ENCODE measurements around a stretch of chr6.

DNA sequence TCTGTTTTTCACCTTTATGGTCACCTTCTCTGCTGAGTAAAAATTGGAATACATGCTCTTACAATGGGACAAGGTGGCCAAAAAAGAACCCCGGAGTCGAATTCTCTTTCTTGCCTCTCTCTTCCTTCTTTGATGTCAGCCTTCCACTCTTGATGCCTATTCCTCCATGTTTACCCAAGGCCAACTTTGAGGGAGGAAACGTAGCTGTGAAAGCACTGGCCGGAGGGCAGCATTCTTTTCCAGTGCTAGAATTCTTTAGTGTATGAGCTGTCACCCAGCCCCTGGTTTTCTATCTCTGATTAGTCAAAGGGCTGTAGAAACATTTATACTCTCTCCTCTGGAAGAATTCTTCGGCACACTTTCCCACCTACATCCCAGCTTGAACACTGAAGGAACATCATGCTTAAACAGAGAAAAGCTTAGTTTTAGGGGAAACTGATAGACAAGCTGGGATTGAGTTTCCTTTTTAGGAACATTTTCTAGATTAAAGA is 20.9 kb upstream of the UTRN start:
- RRBS = 0% methylated on average over 2 of the region's 5 CpGs

GRCh38 chr6:144264721-144265304 is 20.3 kb upstream of the UTRN start:
- RRBS = no CpG with 5 or more reads among the region's 6 CpGs

DNA sequence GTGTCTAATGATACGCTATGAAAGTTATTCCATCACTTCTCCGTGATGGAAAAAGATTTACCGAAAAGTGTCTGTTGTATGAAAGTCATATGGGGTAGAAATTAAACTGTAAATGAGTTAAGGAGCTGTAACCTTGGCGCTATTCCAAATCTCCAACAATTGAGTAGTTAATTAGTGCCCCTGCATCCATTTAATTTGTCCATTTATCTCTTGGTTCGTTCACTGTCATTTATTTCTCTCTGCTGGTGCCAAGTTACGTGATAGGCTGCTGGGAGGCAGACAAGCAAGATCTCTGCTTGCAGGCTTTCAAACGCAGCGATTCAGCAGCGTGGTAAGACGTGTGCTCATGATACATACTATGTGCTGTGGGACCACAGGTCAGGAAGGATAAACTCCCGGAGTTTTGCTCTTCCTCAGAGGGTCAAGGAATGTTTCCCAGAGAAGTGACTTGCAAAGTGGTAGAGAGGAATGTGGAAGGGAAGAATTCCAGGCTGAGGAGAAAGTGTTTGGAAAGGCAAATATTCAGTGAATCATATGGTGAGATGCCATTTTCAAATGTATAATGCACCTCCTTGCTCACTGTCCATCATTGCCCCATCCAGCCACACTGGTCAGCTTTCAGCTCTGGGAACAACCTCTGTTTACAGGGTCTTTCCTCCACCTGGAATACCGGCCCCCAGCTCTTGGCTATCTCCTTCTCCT is 46.4 kb downstream of the UTRN start:
- RRBS = no CpG with 5 or more reads among the region's 12 CpGs

DNA sequence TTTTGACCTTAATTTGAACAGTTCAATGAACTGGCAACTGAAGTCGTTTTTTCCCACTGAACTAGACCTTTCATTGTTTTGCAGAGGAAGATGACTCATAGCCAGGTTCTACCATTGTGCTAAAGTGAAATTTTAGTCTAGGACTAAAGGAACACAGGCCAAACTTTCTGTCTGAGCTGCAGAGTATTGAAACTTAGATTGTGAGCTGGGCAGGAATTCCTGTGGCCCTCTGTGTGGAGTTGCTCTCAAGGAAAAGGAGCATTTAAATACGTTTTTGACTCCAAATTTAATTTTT is 64.7 kb downstream of the UTRN start:
- RRBS = no CpG with 5 or more reads among the region's 2 CpGs

DNA sequence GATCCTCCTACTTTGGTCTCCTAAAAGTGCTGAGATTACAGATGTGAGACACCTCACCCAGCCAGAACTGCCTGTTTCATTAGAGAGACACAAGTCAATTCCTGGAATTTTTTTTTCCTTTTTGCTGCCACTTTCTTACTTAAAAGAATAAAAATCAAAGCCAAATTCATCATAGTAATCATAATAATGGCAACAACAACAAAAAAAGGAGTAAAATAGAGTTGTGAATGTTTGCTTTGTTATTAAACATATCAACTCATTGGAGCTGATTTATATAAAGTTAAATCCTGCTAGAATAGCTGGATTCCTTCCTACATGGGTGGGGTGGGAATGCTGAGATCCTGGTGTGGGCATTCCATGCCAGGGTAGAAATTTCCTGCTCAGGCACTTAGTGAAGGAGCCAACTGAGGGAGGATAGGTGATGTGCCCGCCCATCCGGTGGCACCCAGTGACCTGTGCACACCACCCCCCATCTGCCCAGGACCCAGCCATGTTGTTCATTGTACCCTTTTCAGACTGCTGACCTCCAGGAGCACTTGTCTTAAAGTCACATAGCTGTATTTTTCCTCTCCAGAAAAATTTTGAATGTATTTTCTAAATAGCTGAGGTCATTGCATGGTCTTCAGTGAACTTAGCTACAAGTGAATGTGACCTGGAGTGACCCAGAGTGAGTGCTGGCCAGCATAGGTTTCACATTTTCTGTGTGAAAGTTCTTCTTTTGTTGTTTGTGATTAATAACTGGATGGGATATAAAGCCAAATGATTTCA is 76.9 kb downstream of the UTRN start:
- RRBS = no CpG with 5 or more reads among the region's 2 CpGs

DNA sequence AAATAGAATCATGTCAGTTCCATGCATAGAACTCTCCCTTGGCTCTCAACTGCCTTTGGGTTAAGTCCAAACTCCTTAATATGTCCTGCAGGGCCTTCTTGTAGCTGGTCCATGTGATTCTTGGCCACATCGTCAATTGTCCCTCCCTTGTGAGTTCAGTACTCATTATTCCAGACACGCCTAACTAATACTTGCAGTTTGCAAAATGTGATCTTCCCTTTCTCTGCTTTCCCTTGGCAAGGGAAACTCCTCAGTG is 165.0 kb downstream of the UTRN start:
- RRBS = no CpG with 5 or more reads among the region's 2 CpGs

DNA sequence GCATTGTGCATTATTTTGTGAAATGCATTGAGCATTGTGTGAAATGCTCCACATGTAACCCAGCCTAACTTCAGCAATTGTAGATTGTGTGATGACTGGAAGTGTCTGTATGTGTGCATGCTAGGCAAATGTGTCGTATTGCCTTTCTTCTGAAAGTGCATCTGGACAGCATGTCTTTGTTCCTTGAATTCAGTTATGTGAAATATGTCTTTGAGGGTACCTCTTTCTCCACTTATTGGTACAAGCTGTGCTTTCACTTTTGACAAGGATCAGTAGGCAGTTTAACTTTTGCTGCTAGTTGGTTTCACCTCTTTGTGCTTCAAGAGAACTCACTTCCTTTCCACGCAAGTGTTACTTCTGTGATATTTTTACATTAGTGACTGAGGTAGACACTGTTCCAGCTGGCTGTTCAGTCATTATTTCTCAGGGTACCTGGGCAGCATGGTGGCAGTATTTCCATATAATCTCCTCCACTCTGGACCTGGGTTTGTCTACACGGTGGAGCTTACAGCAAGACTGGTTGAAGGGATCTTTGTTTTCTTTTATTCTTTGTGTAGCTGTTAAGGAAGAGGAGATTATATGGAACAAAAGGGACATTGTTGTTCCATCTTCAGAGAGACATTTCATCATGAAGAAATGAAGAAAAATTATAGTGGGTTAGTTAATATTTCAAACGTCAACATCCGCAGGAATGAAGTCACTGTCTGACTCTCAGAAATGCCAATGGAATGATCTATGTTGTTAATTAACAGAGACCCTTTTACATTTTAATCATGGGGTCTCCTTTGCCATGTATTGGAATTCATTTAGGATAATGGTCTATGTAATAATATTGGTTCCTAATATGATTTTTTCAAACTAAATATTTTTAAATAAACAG is 175.4 kb downstream of the UTRN start:
- RRBS = no CpG with 5 or more reads among the region's 5 CpGs

GRCh38 chr6:145684751-145685324 is 50.5 kb downstream of the EPM2A start:
- RRBS = no CpG with 5 or more reads among the region's 3 CpGs

- RRBS = 3% methylated on average over 15 of the region's 42 CpGs
These were observed 757 bp downstream of the EPM2A start for GRCh38 chr6:145734441-145735084.

DNA sequence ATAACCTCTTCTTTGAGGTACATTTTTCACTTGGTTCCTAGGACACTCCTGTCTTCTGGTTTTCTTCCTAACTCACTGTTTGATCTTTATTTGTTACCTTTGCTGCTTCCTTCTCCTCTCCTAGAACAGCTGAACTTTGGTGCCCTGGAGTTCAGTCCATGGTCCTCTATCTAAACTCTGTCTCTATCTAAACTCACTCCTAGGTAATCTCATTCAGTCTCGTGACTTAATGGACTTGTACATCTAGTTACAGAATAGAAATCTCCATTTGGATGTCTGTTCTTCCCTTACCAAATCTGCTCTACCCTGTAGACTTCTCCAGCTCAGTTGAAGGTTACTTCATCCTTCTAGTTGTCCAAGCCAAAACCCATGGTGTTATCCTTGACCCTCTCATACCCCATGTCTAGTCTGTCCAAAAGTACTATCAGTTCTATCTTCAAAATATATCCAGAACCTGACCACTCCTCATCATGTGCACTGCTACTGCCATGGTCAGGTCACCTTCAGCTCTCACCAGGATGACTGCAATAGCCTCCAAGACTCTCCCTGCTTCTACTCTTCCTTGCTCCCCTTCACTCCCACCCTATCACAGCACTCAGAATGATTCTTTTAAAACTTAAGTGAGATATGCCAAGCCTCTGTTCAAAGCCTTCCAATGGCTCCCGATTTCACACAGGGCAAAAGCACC is 73.6 kb downstream of the SHPRH start:
- RRBS = no CpG with 5 or more reads among the region's 2 CpGs

DNA sequence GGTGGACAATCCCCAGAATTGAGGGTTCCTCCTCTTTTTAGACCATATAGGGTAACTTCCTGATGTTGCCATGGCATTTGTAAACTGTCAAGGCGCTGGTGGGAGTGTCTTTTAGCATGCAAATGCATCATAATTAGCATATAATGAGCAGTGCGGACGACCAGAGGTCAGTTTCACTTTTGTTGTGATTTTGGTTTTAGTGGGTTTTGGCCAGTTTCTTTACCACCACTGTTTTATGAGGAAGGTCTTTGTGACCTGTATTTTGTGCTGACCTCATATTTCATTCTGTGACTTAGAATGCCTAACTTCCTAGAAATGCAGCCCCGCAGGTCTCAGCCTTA is 288.5 kb downstream of the ADGB start:
- RRBS = no CpG with 5 or more reads among the region's 4 CpGs

DNA sequence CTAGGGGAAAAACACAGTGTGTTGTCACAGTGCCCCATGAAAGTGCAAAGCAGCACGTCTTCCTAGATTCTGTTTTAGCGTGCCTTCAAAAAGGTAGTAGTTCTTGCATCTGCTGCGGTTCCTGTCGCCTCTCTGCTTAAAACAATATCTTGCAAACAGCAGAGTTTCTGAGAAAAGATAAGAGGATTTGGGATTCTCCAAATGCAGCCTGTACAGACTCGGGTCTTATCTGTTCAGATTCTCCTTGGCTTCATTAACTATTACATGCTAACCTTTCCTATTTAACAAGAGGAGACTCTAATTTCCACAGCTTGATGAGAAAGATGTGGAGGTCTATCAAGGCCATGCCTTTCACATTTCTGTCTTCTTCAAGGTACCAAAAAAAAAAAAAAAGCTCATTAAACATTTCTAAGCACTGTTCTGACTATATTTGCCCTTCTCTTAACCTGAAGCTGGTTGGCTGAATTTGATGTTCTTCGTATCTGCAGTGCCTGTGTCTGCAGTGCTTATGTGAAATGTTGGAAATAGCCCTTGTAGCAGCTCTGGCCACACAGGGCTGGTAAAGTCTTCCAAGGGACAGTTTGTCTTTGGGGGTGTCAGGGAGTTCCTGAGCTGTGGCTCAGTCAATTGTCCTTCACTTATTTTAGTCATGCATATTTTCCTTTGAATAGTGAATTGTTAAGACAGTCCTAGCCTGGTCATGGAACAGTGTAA is 297.6 kb downstream of the ADGB start:
- RRBS = no CpG with 5 or more reads among the region's 6 CpGs

DNA sequence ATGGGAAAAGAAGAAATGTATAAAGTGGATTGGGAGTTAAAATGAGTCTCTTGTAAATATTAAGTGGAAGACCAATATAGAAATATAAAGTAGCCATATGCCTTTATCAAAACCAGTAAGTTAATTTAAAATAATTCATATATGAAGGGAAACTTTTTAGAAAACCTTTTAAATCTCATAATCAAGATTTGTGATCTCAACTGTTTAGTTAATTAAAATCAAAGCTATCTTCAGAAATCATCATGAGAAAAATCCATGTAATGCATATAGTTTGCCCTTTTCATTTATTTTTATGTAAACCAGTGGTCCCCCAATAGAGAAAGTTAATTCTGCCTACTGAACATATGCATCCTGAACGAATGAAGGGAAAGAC is 132.5 kb downstream of the STXBP5 start:
- RRBS = no CpG with 5 or more reads among the region's 1 CpG

- RRBS = no CpG with 5 or more reads among the region's 4 CpGs
These were observed 22.2 kb downstream of the SAMD5 start for GRCh38 chr6:147530645-147531156.

- RRBS = no CpG with 5 or more reads among the region's 3 CpGs
These were observed 79.5 kb upstream of the SASH1 start for GRCh38 chr6:148263037-148263568.

- RRBS = no CpG with 5 or more reads among the region's 2 CpGs
These were observed 70.4 kb downstream of the SASH1 start for GRCh38 chr6:148412922-148413475.

DNA sequence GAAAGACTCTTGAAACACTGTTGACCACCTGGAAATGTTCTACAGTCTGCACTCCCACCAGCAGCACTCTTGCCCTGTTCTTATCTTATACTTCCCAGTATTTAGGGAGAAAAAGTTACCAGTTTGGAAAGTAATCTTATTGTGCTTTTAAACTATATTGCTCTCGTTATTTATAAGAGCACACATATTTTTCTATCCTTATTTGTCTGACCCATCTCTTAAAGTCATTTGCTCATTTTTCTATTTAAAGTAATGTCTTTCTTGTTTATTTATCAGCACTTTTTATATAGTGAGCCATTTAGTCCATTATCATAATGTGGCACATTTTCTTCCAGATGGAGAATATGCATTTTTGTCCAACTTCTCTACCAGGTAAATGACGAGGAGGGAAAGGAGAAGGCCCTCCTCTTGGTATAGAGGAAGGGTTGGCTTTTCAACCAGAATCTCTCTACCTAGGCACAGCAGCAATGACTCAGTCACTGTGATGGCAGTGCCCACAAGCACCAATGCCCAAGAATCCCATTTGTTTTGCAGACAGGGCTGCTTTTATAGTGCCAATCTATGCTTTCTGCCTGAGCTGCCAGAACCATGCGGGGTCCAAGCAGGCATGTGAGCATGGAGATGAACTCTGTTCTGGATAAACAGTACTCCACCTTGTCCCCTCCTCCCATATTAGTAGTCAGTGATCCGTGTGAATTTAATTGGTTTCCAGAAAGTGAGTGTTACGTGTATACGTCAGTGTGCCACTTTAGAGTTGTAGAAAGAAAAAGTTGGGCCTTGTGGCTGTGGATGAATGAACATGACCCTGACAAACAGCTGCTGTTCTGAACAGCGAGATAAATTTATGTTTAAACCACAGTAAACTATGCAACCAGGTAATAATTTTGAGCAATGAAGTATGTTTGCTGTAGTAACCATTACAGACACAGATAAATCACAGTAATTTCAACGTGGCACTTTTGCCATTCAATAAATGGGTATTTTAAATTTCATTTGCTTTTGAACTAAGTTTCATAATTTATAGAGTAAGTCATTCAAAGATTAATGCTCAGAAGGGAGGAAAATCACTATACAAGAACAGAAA is 79.4 kb downstream of the SASH1 start:
- RRBS = no CpG with 5 or more reads among the region's 8 CpGs

DNA sequence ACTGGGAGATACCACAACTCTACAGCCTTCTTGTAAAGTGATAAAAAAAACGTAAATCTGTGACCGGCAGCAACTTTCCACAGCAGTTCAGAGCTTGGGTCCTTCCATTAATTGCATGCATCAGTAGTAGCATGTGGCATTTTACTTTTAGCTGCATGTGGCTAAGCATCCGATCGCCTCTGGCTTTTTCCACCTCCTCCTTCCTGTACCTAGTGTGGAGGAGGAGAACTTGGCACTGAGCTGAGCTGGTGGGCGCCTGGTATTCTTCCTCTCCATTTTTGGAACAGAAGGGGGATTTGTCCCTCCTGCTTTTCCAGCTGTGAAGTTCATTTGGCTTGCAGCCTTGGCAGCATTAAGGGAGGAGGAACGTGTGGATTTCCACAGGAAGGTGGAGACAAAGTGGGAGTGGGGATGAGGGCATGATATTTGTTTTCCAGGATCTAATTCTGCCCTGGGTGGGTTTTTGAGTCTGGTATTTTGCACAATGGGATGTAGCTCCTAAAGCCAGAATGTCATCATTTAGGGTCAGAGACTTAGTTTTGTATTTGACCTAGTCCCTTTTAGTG is 89.8 kb downstream of the SASH1 start:
- RRBS = 90% methylated on average over 2 of the region's 6 CpGs

- RRBS = no CpG with 5 or more reads among the region's 3 CpGs
These were observed 139.7 kb downstream of the SASH1 start for GRCh38 chr6:148482327-148482700.

DNA sequence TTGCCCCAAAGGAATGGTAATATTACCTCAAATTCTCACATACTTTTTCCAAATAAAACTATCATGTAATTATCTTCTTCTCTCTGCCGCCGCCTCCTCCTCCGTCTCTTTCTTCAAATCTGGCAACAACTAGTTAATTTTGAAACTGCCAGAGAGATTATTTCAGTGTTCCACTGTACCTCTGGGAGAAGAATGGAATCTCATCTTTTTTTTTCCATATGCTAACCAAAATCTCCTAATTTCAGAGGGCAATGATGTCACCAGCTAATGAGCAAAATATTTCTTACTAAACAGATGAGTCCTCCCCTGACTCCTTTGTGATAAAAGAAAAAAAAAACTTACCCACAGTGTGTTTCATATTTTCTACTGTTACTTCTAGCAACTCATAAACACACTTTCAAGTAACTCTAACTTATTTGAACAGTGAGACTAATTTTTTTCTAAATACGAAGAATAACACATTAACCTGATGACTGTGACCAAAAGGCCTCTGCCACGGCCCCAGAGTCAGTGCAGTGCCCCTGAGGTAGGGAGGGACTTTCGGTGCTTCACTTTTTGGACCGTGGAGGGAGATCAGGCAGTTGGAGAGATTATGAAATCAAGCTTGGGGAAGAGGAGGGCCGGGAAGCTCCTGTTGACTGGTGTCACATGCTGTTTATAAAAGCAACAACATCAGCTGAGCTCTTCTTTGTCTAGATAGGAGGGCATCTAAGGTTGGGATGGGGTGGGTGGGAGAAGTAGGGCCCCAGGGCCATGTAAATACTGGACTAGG is 159.6 kb downstream of the SASH1 start:
- RRBS = no CpG with 5 or more reads among the region's 8 CpGs